Gastrocnemius medialis (tissue), 3 donors: ENCODE results near the genes HRH2 and THOC3.

DNA sequence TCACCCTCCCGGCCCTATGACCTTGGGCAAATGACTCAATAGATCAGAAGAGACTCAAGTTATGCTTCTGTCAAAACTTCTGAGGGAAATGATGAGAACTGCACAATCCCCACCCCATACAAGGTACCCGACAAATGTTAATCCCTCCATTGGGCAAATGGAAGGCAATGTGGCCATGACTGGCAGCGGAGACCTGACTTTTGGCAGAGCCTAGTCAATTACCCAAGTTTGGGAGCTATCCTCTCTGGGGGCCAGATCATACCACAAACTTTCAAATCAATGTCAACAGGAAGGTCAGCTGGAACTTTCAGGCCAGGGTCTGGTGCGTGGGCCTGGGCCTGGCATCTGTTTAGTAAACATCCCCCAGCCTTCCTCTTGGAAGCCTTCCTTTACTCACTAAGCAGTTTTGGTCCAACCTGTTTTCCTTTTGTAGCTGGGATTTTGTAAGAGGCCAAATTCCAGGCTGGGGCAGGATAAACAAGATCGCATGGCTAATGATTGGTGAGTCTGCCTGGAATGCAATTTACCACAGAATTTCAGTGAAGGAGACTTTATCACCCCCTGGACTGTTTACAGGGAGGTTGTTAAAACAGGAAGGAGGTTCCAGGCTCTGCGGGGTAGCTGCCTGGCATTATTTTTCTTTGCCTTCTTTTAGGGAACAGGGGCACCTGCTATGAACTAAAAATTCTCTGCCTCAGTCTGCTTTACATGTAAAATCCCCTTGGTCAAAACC, 64.1 kb upstream of the CPEB4 start:
- PRO-cap, result no peak
- RAMPAGE, long total RNA, 3 experiments, result no peak in any of the 3 experiments

- PRO-cap, result no peak
- RAMPAGE, long total RNA, 3 experiments, result no peak in any of the 3 experiments
Observed at GRCh38 chr5:173878114-173878626, 10.0 kb upstream of the CPEB4 start.

- PRO-cap, result no peak
- RAMPAGE, long total RNA, 3 experiments, result no peak in any of the 3 experiments
Observed at GRCh38 chr5:173926215-173926886, 38.2 kb downstream of the CPEB4 start.

GRCh38 chr5:173928232-173928707, 40.1 kb downstream of the CPEB4 start:
- PRO-cap, result no peak
- RAMPAGE, long total RNA, 3 experiments, result no peak in any of the 3 experiments

DNA sequence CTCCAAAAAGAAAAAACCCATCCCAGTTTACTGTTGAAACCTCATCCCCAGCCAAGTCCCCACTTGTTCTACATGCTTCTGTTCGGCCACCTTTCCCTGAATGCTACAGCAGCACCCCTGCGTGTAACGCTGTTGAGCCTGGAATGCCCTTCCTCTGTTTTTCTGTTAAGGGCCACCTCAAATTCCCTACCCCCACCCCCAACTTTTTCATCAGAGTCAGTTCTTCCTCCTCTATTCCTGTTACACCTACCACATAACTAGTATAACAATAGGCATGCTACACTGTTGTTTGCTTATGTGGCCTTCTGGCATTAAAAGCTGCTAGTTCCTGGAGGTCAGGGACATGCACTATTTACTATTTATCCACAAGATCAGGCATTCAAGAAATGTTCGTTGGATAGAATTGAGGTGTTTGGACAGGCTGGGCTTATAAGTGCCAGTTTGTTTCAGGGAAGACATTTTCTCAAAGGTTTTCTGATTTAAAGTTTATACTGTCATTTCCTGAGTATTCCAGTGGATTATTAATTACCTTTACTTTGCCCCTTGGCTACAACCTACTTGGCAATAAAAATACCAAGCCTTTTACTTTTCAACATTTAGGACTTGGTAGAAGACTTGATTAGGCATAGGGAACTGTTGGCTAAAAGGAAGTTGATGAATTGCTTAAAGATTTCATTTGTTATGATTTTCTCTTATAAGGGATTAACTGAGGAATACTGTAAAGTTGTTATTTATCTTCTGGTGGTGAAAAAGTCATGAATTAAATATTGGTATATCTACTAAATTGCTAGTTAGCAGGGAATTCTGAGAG, 46.9 kb upstream of the C5orf47 start:
- PRO-cap, result no peak
- RAMPAGE, long total RNA, 3 experiments, result no peak in any of the 3 experiments

DNA sequence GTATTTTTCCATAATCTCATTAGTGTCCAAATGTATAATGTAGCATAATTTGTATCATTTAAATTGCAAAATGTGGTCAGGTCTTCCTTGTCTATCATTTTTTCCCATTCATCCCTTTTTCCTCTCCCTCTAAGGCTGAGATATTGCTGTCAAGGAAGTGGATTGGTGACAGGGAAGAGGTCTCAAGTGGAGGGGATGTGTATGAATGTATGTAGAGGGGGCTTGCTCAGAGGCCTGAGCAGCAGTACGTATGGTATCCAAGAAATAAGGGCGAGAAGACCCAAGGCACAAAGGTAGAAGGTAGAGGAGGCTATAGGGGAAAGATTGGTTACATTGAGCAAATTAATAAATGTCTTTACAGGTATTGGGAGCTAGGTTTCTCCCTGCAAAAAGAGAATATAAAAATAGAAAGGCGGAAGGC, 41.8 kb upstream of the C5orf47 start:
- PRO-cap, result no peak
- RAMPAGE, long total RNA, 3 experiments, result no peak in any of the 3 experiments

- PRO-cap, result no peak
- RAMPAGE, long total RNA, 3 experiments, result no peak in any of the 3 experiments
Observed at GRCh38 chr5:174172035-174172709, 126.7 kb downstream of the NSG2 start.

DNA sequence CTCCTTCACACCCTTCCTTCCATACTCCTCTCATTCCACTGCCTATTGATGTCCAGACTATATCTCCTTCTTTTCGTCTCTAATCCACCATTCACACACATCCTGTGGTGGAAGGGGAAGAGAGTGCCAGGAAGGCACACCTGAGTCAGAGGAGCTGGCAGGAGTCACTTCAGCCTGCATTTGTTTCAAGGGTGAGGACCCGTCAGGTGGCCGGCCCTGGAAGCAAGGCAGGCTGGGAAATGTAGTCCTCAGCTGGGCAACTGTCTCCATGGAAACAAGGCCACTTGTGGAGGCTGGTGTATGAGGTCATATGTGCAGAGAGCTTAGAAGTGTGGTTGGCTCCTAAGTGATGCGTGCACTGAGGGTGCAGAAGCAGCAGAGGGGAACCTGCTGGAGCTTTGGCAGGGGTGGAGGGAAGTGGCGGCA, 278.4 kb downstream of the NSG2 start:
- PRO-cap, result no peak
- RAMPAGE, long total RNA, 3 experiments, result no peak in any of the 3 experiments

DNA sequence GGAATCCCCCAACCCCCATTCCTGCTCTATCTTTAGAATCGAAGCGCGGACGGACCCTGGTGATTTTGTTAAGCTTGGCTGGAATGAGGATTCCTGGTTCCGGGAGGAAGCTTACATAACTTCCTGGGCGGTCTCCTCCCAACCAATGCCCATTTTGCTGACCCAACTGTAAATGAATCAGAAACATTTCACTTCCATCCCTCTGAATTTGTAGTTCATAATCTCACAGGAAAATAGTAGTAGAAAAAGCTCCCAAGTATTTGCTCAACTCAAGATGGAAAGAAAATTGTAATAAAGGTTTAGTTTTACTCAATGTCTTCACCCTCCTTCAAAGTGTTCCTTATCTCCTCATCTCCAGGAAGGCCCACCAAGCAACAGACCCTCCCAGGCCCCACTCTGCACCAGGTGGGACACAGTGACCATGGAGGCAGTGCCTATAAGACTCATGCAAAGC, 219.9 kb upstream of the MSX2 start:
- PRO-cap, result no peak
- RAMPAGE, long total RNA, 3 experiments, result no peak in any of the 3 experiments

GRCh38 chr5:174843730-174844006, 119.3 kb downstream of the MSX2 start:
- PRO-cap, result no peak
- RAMPAGE, long total RNA, 3 experiments, result no peak in any of the 3 experiments

GRCh38 chr5:174987784-174988095, 263.4 kb downstream of the MSX2 start:
- PRO-cap, result no peak
- RAMPAGE, long total RNA, 3 experiments, result no peak in any of the 3 experiments

GRCh38 chr5:175548765-175549231, 70.4 kb downstream of the SFXN1 start:
- PRO-cap, result no peak
- RAMPAGE, long total RNA, 3 experiments, result no peak in any of the 3 experiments

GRCh38 chr5:175572863-175573470, 84.9 kb upstream of the HRH2 start:
- PRO-cap, result no peak
- RAMPAGE, long total RNA, 3 experiments, result no peak in any of the 3 experiments

DNA sequence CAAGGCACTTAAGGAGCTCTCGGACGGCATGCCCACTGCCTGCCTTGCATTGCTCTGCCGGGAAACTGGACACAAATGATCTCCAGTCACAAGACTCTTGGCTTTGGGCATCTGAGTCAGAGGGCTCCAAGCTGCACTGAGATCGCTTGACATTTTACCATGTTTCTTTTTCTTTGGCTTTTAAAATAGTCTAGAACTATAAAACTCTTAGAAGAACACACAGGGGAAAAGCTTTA, 43.6 kb upstream of the HRH2 start:
- PRO-cap, result no peak
- RAMPAGE, long total RNA, 3 experiments, result no peak in any of the 3 experiments

GRCh38 chr5:175657585-175658228, at the start of gene HRH2:
Gene HRH2 (plus strand): TSS chr5:175658071.
- PRO-cap, result unidirectional peak, plus-strand start at chr5:175658073
- RAMPAGE, long total RNA, 3 experiments, result start-site peak on the plus strand in 2 of 3 experiments, at chr5:175658073-175658088 at its widest, 18 to 21 reads per replicate

- PRO-cap, result no peak
- RAMPAGE, long total RNA, 3 experiments, result no peak in any of the 3 experiments
Observed at GRCh38 chr5:175687070-175687822, 29.4 kb downstream of the HRH2 start.

- PRO-cap, result no peak
- RAMPAGE, long total RNA, 3 experiments, result no peak in any of the 3 experiments
Observed at GRCh38 chr5:175878648-175879262, 7.4 kb downstream of the CPLX2 start.

DNA sequence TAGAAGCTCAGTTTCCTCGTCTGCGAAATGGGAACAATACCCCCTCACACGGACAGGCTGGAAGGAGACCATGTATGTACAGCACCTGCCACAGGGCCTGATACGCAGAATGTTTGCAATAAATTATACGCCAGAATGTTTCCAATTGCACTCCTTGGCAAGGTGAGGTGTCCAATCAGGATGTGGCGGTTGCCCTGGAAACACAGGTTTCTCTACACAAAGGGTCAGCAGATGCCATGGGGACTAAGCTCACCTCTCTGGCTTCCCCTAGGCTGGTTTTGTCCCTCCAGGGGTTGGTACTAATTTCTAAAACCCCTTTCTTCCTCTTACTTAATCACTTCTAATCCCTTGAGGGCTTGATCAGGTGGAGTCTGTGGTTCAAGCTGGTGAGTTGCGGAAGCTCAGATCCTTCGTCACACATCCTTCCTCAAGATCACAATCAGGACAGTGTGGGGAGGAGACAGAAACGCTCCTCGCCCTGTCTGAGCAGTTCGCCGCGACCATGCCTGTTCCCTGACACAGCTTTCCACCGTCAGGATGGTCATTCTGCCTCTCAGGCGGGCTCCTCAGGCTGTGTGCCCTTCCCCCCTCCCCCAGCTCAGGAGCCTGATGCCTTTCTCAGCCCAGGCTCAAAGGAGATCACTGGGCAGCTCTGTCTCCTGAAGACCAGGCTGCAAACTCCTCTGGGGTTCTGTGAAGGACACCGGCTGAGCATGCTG, 24.2 kb downstream of the CPLX2 start:
- PRO-cap, result unidirectional peak, plus-strand start at position 489 of the sequence
- RAMPAGE, long total RNA, 3 experiments, result no peak in any of the 3 experiments

GRCh38 chr5:175967737-175968447, at the start of gene THOC3:
Gene THOC3 (minus strand): TSS chr5:175968315.
- PRO-cap, result no peak
- RAMPAGE, long total RNA, 3 experiments, result start-site peak on the minus strand in 1 of 3 experiments, at chr5:175968226-175968242 at its widest, 94 reads per replicate

DNA sequence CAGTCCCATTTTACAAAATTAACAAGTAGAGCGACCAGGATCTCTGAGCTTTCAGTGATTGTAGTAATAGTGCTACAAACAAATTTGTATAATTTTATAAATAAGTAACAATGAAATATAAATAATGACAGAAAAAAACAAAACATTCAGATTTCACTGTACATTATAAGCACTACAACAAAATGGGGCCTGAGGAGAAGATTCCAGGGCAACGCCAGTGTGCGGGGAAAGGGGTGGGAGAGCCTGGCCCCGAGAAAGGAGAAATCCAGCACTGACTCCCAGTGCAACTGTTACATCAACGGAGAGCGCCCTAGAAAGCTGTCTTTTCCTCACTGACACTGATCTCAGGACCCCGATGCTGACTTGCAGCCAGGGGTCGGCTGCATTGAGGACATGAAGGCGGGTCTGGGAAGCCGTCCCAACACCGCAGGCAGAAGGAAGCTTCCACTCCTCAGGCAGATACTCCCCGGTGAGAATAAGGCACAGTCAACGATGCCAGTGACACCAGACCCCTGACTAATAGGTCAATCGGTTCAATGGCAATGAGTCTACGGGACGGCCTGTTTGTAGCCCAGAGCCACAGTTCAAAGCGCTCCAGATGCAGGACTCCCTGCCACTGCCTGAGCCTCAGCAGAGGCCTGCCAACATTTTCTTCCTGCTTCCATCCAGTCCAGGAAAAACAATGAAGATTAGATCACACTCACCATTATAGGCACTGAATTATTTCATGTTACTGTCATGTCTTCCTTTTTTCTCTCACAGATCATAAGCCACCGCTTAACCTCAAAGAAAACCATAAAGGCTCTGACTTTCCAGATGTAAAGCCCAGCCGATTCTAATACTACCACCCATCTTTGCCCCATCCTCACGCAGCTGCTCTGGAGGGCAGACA, 84.6 kb upstream of the SIMC1 start:
- PRO-cap, result no peak
- RAMPAGE, long total RNA, 3 experiments, result no peak in any of the 3 experiments